Epithelial cell of alveolus of lung (primary cell): ENCODE measurements around the genes AGPAT3, KRTAP12-2, ITGB2 and SLX9.

DNA sequence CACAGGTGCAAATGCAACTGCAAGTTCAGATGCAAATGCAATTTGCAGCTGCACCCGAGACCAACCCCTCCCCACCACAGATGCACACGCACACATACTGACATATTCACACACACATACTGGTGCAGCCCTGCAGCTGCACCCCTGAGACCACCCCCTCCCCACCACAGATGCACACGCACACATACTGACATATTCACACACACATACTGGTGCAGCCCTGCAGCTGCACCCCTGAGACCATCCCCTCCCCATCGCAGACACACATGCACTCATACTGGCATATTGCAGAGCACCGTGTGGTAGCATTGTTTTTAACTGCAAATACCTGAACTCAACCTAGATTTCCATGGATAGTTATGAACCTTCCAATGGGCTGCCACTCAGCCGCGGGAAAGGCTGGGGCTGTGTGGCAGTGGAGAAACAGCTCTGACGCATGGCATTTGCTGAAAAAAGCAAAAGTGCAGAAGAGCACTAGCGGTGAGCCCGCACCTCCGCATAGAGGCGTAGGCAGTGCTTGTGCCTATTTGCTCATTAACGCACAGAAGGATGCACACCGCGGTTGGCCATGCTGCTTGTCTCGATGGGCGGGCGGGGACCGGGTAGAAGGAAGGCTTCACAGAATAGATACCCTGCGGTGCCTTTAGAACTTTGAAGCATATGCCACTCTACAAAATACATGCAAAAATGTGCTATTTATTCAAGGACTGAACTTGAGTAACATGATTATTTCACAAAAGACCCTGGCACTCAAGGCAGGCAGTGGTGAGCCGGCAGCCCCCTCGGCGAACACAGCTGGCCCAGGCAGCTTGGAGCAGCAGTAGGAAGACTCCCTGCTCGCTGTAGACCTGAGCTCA lies 71.8 kb downstream of the SIK1 start:
- RAMPAGE, long total RNA, result no peak
- RRBS, result no CpG with 5 or more reads among the region's 24 CpGs

DNA sequence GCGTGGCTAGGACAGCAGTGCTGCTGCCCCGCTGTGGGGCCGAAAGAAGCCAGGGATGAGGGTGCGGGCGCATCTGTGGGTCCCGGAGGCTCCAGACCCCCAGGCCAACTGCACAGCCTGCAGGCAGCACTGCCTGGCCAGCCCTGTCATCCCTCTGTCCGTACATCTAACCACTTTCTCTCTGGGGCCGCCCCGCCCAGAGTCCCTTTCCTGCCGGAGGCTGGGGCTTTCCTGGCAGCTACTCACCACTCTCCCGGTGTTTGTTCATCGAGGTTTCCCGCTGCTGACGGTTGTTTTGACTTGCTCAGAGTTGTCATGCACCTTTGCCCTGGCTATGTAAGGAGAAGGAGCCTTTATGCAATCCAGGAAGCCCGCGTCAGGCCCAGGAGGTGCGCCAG lies 50.9 kb upstream of the SIK1 start:
- RAMPAGE, long total RNA, result no peak
- RRBS, result no CpG with 5 or more reads among the region's 17 CpGs

- RAMPAGE, long total RNA, result no peak
- RRBS, result 93% methylated on average over 3 of the region's 38 CpGs
These were observed 20.3 kb downstream of the CSTB start for GRCh38 chr21:43755594-43756391.

DNA sequence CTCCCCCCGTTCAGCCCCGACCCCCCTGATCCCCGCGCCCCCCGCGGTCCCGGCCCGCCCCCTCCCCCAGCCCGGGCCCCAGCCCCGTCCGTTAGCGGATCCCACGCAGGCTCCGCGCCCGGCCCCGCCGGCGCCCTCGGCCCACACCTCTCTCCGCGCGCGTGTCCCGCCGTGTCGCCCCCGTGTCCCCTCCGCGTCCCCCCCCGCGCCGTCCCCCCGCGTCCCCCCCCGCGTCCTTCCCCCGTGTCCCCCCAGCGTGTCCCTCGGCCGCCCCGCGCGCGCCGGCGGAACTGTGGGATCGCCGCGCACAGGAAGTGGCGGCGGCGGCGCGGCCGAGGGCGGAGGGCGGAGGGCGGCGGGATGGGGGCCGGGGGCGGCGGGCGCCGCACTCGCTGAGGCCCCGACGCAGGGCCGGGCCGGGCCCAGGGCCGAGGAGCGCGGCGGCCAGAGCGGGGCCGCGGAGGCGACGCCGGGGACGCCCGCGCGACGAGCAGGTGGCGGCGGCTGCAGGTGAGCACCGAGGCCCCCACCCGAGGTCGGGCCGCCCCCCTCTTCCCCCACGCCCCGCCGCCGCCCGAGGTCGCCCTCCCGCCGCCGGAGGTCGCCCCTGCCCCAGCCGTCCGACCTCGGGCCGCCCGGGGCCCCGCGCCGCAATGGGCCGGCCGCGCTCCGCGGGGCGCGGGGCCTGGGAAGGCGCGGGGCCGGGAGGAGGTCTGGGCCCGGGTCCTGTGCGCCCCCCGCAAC lies at the start of gene AGPAT3:
TSS of gene AGPAT3 (plus strand) at position 388 of the 744 bp plus-strand sequence.
- RAMPAGE, long total RNA, result no peak
- RRBS, result 2% methylated on average over 56 of the region's 122 CpGs

GRCh38 chr21:43937696-43938110 lies 72.7 kb downstream of the AGPAT3 start:
- RAMPAGE, long total RNA, result no peak
- RRBS, result no CpG with 5 or more reads among the region's 4 CpGs

DNA sequence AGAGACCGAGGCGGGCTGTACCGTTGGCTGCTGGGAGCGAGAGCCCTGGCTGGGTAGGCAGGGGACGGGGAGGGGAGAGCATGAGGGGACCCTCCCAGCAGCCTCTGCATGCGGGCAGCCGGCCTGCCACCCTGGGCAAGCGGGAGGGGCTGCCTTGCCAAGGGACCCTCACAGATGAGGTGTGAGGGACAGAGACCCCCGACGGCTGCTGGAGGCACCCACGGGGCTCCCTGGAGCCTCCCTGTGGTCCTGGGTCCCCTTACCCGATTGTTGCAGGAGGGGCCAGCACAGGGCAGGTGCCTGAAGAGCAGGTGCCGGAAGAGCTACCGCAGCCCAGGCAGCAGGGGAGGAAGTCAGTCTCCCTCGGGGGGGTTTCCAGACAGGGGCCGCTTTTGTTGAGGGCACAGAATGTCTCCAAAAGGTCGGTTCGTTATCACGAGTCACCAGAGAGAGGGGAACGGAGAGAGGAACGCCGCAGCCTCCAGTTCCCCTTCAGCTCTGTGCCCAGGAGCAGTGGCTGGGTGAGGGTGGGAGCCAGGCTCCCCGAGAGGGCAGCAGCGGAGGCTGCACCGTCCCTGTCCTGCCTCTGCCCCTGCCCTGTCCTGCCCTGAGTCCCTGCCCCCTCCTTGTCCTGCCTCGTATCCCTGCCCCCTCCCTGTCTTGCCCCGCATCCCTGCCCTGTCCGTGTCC lies 26.2 kb downstream of the GATD3 start:
- RAMPAGE, long total RNA, result no peak
- RRBS, result no CpG with 5 or more reads among the region's 28 CpGs

DNA sequence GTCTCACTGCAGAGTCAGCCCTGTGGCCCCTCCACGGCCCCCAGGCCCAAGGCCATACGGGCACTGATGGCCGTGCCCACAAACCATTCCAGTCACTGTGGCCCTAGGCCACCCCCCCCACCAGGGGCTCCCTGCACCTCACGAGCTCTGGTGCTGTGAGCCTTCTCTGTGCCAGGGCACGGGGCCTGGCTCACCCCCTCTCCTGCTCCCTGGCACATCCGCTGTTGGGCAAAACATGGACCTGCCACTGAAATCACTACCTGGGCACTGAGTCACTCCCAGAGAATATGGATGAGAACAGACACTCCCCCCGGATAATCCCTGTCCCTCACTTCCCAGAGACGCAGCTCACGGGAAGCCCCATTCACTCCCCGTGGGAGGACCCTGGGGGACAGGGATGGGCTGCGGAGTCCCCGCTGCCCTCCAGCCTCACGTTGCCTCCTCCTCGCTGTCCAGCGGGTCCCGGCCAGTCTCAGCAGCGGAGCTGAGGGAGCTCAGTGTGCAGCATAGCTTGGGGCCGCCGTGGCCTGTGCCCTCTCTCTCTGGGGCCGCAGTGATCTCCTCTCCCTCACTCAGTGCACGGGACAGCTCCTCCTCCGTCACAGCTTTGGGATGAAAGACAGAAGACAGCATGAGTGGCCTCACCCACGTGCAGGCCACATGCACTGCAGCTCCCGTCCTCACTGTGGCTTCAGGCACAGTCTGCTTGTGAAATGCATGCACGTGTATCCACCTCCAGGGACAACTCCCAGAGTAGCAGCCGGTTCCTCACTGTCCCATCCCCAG lies 7.6 kb downstream of the CFAP410 start:
- RAMPAGE, long total RNA, result no peak
- RRBS, result no CpG with 5 or more reads among the region's 26 CpGs

DNA sequence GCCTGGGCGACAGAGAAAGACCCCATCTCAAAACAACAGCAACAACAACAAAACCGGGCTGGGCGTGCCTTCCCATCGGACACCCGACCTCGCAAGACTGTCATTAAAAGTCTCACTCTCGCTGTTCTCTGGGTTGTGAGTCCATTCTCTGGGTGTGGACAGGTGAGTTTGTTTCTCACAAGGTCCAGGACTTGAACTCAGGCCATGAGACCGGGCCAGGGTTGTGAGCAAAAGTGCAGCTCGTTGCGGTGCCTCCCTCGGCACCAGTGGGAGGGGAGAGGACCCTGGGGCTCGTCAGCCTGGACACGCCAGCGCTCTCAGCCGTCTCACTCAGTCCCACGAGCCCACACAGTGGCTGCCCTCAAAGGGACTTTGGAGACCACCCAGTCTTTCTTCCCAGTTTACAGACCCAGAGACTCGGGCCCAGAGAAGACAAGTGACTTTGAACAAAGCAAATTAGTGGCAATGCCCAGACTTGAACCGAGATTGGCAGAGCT lies 28.0 kb downstream of the LRRC3 start:
- RAMPAGE, long total RNA, result no peak
- RRBS, result no CpG with 5 or more reads among the region's 18 CpGs

- RAMPAGE, long total RNA, result no peak
- RRBS, result no CpG with 5 or more reads among the region's 4 CpGs
These were observed 3.8 kb downstream of the KRTAP10-2 start for GRCh38 chr21:44547402-44548029.

DNA sequence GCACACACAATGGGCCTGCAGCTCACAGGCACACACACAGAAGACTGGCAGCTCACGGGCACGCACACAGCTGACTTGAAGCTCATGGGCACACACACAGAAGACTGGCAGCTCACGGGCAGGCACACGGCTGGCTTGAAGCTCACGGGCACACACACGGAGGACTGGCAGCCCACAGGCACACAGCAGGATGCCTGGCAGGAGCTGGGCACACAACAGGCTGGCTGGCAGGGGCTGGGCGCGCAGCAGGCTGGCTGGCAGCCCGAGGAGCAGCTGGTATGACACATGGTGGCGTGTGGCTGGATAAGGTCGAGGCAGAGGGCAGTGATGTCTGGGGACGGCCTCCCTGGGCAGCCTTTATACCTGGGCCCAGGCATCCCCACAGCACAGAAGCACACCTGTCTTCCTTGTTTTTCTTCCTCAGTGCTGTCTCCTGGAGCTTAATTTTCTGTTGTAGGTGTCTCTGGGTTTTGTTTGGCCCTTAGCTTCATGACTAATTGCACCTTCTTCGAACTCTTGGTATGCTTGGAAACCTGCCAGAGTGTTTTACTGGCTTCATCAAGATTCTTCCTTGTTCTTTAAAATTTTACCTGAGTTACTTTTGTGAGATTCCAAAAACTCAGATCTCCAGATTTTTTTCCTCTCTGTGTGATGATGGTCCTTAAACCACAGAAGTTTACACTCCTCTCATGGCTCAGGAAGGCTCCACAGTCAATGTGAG lies at the start of gene KRTAP12-2:
TSS of gene KRTAP12-2 (minus strand) at position 328 of the 721 bp plus-strand sequence.
- RAMPAGE, long total RNA, result no peak
- RRBS, result no CpG with 5 or more reads among the region's 13 CpGs

DNA sequence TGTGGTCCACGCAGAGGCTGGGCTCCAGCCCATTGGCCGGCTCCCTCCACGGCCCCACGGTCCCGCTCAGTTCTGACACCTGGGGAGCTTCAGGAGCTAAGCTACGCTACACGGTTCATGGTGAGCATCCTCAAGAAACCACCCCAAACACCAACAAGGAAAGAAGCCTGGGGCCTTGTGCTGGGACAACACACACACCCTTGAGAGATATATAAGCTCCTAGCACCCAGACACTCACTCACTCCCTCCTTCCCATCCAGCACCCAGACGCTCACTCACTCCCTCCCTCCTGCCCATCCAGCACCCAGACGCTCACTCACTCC lies 254 bp upstream of the KRTAP10-12 start:
- RAMPAGE, long total RNA, result no peak
- RRBS, result no CpG with 5 or more reads among the region's 9 CpGs

- RAMPAGE, long total RNA, result no peak
- RRBS, result 22% methylated on average over 4 of the region's 20 CpGs
These were observed 37.4 kb upstream of the TSPEAR start for GRCh38 chr21:44748615-44749236.

DNA sequence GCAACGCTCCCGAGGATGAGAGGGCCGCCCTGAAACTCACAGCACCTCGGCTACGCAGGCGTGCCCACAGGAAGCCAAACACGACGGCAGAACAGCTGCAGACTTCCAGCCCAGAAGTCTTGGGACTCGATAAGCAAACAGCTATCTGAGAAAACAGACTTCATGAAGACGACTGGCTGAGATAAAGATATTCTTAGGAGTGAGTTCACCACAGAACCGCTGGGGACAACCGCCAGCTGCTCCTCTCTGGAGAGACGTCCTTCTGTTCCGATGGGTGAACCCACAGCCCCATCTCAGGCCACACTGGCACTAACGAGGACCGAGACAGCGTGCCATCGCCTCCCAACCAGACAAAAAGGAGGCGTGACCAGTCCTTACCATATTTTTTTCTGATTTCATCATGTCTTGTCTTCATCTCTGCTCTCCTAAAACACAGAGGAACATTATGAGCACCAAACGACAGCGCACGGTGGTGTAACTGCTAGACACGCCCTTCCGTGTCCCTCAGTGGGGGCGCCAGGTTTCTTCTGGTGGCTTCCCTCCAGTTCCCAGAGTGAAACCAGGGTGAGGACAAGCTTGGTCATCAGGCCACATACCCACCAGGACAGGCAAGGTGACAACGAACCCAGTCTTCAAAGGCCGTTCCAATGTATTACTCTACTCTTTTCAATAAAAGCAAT lies 18.5 kb downstream of the PTTG1IP start:
- RAMPAGE, long total RNA, result no peak
- RRBS, result no CpG with 5 or more reads among the region's 27 CpGs

DNA sequence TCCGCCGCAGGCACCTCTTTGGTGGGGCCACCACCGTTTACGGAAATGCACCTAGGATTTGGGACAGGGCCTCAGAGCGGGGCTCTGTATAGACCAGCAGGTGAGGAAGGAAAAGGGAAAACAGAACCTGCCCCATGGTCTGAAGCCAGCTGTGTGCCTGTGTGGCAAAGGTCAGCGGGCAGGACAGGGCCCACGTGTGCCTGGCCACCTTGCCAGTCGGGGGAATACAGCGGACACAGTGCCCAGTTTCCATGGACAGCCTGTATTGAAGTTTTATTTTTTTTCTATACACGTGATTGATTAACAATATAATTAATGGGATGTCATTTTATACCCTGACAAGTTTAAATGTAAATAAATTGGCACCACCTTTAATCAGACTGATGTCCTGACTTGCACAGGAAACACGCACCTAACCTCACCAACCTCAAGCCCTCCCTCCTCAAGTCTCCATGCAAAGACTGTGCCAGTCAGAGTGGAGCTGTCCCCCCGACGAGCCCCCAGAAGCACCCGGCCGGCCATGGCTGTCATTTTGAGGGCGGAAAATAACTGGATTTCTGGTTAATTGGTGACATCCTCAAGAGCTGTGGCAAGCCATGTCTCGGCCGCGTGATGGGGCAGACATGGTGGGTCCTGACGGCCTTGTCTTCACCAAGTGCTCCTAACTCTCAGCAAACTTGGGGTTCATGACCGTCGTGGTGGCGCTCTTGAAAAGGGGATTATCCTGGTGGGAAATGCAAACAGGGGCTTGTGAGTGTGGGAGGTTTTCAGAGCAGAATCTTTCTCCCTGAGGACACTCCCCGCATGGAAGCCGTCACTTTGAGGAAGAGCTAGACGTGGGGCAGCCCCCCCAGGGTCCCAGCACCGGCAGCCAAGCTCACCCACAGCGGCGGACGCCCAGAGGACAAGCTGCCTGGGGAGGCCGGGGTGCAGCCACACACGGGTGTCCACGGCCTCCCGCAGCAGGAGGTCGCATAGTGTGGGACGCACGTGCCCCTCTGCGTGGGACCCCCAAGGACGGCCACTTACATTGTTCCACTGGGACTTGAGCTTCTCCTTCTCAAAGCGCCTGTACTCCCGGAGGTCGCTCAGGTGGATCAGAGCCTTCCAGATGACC lies 12.6 kb upstream of the PTTG1IP start:
- RAMPAGE, long total RNA, result no peak
- RRBS, result 91% methylated on average over 5 of the region's 42 CpGs

- RAMPAGE, long total RNA, result no peak
- RRBS, result no CpG with 5 or more reads among the region's 21 CpGs
These were observed at the start of gene ITGB2 for GRCh38 chr21:44920809-44921415. ITGB2 (minus strand) TSS chr21:44920899.

DNA sequence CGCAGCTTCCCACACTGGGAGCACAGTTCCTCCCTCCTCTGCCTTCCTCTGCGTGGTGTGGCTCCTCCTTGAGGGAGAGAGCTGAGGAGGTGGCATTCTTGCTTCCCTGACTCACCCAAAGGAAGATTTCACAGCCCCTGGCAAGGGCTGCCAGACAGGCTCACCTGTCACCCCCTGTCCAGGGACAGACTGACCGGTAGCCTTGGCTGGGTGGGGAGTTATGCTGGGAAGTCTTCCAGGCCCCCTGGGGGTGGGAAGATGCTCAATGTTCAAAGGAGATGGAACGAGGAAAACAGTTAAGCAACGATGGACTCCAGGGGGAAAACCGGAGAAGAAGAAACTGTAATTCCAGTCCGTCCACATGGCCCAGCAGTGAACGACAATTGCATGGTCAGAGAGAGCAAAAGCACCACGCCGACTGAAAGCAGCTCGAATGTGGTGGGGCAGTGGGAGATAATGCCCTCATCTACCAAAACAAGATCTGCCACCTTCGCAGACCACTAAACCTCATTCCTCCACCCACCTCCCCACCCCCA lies 7.4 kb upstream of the ITGB2 start:
- RAMPAGE, long total RNA, result no peak
- RRBS, result no CpG with 5 or more reads among the region's 12 CpGs

GRCh38 chr21:44939410-44940736 lies at the start of gene SLX9:
SLX9 (plus strand) TSS chr21:44940029.
- RAMPAGE, long total RNA, result no peak
- RRBS, result 1% methylated on average over 46 of the region's 128 CpGs

- RAMPAGE, long total RNA, result no peak
- RRBS, result no CpG with 5 or more reads among the region's 22 CpGs
These were observed 54.8 kb downstream of the SLX9 start for GRCh38 chr21:44994551-44995168.

GRCh38 chr21:45001022-45001313 lies 61.1 kb downstream of the SLX9 start:
- RAMPAGE, long total RNA, result no peak
- RRBS, result no CpG with 5 or more reads among the region's 13 CpGs

- RAMPAGE, long total RNA, result no peak
- RRBS, result no CpG with 5 or more reads among the region's 21 CpGs
These were observed 18.0 kb upstream of the ADARB1 start for GRCh38 chr21:45056352-45056881.